Neural progenitor cell (in vitro differentiated cells): ENCODE results near the gene MXD4.

DNA sequence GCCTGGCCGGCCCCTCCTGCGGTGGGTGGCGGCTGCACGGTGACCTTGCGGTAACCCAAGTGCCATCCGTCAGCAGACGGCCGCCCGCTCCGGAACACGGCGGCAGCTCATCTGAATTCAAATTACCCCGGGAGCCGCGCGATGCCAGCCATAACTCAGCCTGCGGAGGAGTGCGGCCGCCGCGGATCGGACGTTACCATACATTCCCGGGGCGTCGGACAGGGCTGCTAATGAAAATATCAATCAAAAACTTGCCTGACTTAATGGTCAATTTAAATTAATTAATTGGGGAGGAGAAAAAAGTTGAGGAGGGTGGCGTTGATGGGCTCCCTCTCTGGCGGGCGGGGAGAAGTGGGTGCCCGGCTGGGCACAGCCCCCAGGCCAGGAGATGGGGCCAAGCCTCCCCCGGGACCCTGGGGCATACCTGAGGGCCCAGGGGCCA is 60.5 kb downstream of the FAM53A start:
- RAMPAGE, long total RNA: no peak

DNA sequence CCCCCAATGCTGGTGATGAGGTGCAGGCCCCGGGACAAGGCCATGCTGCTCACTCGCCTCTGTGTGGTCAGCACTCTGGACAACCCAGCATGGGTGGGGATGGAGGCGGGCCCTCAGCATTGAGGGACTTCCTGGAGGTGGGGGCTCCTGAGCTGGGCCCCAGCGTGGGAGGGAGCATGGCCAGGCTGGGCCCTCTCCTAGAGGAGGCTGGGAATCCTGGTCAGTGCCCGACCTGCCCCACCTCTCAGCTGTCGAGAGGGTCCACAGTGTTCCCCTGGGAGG is 30.6 kb downstream of the TACC3 start:
- RAMPAGE, long total RNA: no peak

- RAMPAGE, long total RNA: no peak
Measured at GRCh38 chr4:1752288-1753204, 31.2 kb downstream of the TACC3 start.

GRCh38 chr4:1768479-1769165 is 24.5 kb upstream of the FGFR3 start:
- RAMPAGE, long total RNA: no peak

DNA sequence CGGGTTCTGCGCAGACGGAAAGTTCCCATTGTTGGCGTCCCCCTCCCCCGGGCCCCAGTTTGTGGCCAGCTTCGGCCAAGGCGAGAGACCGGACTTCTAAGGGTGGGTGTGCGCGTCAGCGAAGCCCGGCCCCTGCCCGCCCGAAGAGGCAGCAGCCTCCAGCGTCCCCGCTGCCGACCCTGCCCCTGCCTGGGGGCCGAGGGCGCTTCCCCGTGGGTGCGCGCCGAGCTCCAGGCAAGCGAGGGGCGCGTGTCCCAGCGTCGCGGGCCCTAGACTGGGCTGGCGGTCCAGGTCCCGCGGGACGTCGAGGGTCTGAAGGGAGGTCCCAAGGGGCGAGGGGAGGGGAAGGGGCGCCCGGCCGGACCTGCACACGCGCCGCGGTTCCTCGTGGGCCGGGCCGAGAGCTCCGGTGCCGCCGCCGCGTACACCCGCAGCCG is 1.3 kb downstream of the FGFR3 start:
- RAMPAGE, long total RNA: no peak

DNA sequence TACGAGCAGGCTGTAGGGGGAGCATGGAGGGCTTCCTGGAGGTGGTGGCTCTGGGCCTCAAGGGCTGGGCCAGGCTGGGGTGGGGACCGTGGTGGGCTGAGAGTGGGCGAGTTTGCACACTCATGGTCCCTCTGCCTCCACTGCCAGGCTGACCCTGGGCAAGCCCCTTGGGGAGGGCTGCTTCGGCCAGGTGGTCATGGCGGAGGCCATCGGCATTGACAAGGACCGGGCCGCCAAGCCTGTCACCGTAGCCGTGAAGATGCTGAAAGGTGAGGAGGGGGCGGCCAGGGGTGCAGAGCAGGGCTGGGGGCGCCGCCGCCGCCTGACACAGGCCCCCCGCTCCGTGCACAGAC is 12.1 kb downstream of the FGFR3 start:
- RAMPAGE, long total RNA: no peak

- RAMPAGE, long total RNA: no peak
Measured at GRCh38 chr4:1819806-1820176, 26.7 kb downstream of the FGFR3 start.

DNA sequence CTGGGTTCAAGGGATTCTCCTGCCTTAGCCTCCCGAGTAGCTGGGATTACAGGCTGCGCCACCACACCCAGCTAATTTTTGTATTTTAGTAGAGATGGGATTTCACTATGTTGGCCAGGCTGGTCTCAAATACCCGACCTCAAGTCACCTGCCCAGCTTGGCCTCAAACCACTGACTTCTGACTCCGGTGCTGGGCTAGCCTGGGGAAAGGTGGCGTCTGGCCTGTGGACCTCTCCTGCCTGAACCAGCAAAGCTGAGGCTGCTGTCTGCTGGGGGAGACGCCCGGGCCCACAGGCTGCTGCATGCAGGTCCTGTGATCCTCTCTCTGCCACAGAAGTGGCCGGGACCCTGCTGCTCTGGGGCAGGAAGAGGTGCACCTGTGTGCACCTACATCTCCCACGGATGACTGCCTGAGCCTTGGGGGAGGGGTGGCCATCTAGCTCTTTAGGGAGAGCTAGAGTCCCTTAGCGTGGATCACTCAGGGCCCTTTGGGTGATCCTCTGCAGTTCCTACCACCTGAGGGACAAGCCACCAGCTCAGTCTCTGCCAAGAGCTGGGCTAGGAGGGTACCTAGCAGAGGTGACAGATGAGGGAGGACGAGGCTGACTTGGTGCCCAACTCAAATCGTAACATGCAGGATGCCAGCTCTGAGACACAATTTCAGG is 22.7 kb downstream of the LETM1 start:
- RAMPAGE, long total RNA: no peak

DNA sequence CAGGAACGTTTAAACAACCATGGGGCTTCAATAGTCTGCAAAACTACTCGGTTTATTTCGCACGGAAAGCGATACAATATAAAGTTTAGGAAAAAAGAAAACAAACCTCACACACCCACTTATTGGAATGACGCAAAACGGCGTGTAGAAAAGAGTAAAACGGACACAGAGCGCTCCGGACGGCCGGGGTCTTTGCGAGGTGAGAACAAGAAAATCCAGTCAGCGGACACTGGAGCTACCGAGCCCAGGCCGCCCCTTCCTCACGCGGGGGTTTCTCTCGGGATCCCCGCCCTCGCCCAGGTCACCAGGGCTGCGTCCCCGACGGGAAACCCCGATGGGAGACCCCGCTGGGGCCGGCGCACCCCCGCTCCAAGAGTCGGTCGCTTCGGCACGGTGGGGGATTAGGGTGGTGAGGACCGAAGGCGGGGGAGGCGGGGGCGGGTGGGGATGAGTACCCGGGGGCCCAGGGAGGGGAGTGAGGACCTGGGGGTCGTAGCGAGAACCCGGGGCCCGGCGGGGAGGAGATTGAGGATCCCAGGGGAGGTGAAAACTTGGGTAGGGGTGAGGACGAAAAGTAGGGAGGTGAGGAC is 822 bp downstream of the NELFA start:
- RAMPAGE, long total RNA: no peak

GRCh38 chr4:2036136-2036740 is 5.6 kb upstream of the C4orf48 start:
- RAMPAGE, long total RNA: no peak

- RAMPAGE, long total RNA: no peak
Measured at GRCh38 chr4:2261899-2263086, at the start of gene MXD4. TSS of gene MXD4 (minus strand) at chr4:2262109.

- RAMPAGE, long total RNA: no peak
Measured at GRCh38 chr4:2296431-2297338, 34.8 kb upstream of the MXD4 start.

DNA sequence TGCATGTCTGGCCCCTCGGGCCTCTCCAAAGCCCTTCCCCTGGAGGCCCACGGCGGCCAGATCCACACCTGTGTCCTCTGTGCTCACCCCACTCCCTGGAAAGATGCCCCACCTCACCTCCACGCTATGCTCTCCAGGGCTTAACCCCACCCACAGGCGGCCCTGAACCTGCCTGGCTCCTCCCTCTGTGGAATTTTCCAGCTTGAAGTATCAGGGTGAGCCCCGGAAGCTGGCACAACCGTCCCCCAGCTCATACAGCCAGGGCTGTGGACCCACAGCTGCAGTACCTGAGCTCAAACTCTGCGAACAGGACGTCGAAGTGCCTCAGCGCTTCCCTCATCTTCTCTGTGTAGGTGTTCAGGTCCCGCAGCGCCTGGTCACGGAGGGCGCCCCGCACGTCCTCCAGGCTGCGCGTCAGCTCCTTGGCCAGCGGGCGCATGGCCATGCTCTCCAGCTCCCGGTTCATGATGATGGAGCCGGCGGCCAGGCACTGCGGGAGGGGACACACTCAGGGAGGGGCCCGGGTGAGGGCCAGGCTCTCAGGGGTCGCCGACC is 77.3 kb upstream of the MXD4 start:
- RAMPAGE, long total RNA: no peak

DNA sequence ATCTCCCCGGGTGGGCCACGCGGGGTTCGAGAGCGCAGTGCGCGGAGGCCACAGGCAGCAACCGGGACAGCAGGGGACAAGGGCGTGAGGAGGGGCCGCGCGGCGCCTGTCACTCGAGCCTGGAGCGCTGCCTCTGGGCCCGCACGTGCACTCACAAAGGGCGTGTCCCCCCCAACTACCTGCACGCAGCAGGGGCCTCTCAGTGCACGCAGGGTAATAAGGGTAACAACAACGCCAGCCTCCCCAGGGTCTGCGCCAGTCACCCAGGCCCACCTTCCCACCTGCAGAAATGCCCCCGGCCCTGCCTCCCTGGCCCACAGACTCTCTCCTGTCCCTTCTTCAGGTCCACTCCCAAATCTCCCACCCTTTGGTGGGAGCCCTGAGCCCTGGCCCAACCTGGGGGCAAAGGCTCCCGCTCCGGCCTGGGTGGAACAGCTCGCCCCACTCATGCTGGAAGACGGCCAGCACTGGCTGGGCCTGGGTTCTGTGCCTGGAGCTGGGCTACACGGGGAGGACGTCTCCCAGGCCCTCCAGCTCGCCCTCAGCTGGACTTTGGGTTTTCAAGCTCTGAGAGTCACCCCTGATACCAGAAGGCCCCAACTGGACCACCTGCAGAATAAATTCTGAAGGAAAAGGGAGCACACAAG is 53.1 kb downstream of the ZFYVE28 start:
- RAMPAGE, long total RNA: no peak

- RAMPAGE, long total RNA: no peak
Measured at GRCh38 chr4:2401853-2402720, 16.4 kb downstream of the ZFYVE28 start.

GRCh38 chr4:2413817-2414535 is 4.5 kb downstream of the ZFYVE28 start:
- RAMPAGE, long total RNA: no peak

DNA sequence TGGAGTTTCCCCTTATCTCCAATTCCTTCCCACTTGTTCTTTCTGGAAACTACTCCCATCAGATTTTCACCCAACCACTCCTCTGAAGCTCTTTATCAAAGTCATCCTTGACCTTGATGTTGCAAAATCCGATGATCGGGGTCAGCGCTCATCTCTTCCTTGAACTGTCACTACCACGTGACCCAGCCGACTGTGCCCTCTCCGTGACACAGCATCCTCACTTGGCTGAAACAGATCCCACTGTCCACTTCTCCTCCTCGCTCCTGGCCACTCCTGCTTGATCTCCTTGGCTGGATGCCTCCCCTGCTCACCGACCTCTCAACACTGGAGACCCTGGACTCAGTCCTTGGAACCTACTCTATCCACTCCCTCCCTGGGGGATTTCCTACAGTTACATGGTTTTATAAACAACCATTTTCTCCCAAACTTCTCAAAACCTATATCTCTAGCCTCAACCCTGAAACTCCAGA is 1.4 kb upstream of the ZFYVE28 start:
- RAMPAGE, long total RNA: no peak

GRCh38 chr4:2485663-2486079 is 16.8 kb downstream of the RNF4 start:
- RAMPAGE, long total RNA: no peak

DNA sequence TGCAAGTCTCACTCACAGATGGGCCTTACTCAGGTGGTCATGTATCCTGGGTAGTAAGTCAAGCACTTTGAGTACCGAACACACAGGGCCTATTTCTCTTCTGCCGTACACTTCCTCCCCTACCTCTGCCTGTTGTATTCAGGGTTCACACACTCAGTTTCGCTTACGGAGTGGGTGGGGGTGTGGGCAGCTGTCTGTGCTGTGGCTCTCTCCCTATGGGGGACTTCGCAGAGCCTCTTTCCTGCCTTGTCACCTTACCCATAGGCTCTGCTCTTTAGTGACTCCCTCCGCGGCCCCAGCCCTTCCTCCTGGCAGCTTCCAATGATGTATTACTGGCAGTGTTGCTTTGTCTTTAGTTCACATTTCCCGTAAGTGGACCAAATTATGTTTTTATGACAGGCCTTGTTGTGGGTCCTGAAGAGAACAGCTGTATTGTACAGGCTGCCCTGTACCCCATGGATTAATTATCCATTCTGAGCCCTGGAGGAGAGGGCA is 34.4 kb downstream of the FAM193A start:
- RAMPAGE, long total RNA: no peak

- RAMPAGE, long total RNA: no peak
Measured at GRCh38 chr4:2713655-2714256, 42.4 kb downstream of the TNIP2 start.